Mesenchymal stem cell of adipose (primary cell): ENCODE measurements around a stretch of chr3.

DNA sequence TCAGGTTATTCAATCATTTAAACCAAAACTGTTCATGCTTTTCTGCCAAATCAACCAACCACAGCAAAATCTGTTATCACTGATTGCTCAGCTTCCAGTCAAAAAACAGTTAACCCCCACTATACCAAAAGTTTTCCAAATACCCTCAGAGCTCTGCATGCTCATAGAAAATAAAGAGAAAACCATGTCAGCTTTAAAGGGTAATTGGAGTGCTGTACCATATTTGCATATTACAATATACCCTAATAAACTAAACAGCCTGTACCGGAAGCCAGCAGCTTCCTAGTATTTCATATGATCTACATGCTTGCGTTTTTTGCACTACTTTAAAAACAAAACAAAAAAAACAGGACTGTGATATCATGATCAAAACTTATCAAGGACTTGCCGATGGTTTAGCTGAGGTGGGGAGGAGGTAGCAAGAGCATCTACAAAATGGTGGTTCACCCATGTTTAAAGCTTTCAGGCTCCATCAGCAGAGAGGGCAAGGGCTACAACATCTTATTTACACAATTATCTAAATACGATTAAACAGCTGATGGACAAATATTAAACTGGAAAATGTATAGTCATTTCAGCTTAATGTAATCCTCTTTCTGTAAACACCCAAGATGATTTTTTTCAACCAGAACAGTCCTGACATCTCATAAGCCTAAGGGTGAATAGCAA is 22.6 kb downstream of the SATB1 start:
- CAGE, long polyA plus RNA, result no peak

GRCh38 chr3:18693559-18694074 is 268.5 kb upstream of the SATB1 start:
- CAGE, long polyA plus RNA, result no peak

GRCh38 chr3:19342453-19342867 is 194.2 kb downstream of the KCNH8 start:
- CAGE, long polyA plus RNA, result no peak

- CAGE, long polyA plus RNA, result no peak
Observed at GRCh38 chr3:19432624-19433107, 284.4 kb downstream of the KCNH8 start.

GRCh38 chr3:20182216-20182548 is 3.8 kb downstream of the SGO1 start:
- CAGE, long polyA plus RNA, result no peak

DNA sequence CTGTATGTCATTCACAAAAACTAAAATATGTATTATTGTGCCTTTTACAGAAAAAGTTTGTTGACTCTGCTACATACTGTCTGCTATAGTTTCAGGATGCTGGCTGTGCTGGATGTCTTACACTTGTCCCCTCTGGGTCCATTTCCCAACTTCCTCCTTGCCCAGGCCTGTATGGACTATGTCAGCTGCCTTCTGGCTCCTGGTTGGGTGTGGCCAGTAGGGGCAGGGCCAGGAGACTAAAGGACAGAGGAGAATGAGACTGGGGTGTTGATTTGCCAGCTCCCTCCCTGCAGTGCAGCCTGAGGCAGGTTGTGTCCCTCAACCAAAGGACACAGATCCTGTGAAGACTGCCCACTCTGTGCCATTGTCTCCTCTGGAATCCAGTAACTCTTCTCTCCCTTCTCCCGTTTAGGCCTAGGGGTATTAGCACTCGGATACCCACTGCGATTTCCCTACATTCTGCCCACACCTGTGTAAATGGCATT is 90.6 kb upstream of the UBE2E2 start:
- CAGE, long polyA plus RNA, result no peak

- CAGE, long polyA plus RNA, result no peak
Observed at GRCh38 chr3:23392594-23393741, 189.8 kb downstream of the UBE2E2 start.

DNA sequence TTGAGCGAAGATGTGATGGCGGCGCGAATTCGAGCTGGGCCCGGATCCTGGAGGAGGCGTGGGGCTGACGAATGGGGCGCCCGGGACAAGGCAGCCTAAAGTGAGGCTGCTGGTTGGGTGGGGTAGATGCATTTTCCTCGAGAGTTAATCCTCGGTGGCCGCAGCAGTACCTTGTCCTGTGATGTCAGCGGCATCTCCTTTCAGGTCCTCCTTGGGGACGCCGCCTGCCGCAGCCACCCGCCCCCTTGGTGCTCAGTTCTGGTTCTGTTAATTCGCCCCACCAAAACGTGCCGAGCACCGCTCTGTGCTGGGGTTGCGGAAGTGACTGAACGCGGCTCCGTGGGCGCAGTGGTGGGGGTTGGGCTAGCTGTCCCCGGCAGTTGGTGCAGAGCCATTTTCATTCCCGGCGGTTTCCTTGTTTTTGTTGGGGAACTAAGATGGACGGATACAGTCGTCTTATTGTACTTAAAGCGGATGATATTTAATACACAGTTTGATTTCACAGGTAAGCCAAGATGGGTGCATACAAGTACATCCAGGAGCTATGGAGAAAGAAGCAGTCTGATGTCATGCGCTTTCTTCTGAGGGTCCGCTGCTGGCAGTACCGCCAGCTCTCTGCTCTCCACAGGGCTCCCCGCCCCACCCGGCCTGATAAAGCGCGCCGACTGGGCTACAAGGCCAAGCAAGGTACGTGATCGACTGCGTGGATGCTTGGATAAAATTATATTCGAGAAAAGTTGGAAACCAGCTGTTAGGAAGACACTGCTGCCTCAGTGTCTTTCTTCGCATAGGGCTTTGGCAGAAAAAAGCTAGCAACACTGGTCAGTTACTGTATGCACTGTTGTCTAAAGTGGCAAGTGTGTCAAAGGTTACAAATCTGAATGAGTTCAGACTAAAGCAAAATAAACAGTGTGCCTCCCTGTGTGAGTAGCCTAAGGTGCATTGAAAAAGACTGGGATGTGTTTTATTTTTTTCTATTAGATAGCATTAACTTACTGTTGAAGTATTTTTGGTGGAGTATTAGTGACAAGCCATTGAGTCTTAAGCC is 737 bp downstream of the RPL15 start:
- CAGE, long polyA plus RNA, result no peak

- CAGE, long polyA plus RNA, result no peak
Observed at GRCh38 chr3:23918393-23918691, 1.4 kb downstream of the RPL15 start.

- CAGE, long polyA plus RNA, result no peak
Observed at GRCh38 chr3:23927631-23928058, 10.7 kb downstream of the RPL15 start.

GRCh38 chr3:24042187-24043291 is 97.5 kb downstream of the NR1D2 start:
- CAGE, long polyA plus RNA, result no peak

GRCh38 chr3:24260417-24261020 is 234.1 kb downstream of the THRB start:
- CAGE, long polyA plus RNA, result no peak

DNA sequence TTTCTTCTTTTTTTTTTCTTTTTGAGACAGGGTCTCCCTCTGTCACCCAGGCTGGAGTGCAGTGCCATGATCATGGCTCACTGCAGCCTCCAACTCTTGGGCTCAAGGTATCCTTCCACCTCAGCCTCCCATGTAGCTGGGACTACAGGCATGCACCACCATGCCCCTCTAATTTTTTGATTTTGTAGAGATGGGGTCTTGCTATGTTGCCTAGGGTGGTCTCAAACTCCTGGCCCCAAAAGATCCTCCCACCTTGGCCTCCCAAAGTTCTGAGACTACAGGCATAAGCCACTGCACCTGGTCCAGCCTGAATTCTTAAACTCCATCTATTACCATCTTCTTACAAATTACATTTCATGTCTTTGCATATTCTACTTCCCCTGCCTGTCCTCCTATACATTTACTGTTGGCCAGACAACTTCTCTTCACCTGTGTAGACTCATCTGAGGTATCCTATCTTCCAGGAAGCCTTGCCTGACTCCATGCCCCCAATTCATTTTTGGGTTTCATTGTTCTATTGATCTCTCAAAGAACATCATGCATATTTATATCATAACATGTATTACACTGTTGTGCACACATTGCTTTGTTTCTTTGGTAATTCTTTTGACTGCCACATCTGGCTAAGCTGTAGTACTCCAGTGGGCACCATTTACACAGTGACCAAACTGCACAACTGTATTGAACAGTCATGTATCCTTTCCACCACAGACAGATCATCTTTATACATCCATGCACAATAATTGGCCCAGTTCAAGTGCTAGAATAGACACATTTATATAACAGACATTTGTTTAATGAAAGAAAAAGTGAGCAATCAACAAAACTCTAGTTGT is 165.5 kb downstream of the THRB start:
- CAGE, long polyA plus RNA, result no peak

DNA sequence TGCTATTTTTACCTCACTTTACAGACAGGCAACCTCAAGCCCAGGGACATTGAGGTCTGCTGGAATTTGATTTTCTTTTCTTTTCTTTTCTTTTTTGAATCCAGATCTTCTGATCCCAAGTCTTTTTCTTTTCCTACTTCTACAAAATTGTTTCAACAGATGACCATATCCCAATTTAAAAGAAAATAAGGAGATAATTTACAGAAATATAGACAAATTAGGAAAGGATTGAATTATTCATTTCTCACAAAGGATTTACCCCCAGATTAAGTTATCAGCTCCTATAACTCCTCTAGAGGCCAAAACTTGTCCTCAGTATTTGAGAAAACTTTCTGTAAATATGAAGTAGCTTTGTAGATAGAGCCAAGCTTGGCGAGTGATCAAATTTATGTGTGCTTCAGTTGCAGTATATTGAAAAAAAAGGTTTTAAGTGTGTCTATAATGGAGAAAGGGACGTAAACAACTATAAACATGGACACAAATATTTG is 118.9 kb downstream of the THRB start:
- CAGE, long polyA plus RNA, result no peak

DNA sequence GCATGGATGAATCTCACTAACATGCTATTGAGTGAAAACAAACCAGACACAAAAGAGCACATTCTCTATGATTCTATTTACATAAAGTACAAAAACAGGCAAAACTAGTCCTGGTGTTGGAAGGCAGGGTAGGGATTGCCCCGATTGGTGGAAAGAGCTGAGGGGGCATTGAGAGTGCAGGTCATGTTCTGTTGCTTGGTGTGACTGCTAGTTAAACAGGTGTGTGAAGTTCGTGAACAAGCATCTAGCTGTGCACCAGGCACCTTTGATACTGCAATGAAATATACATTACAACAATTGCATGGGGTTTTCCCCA is 26.3 kb upstream of the THRB start:
- CAGE, long polyA plus RNA, result no peak

- CAGE, long polyA plus RNA, result no peak
Observed at GRCh38 chr3:24531014-24531369, 36.3 kb upstream of the THRB start.

- CAGE, long polyA plus RNA, result no peak
Observed at GRCh38 chr3:25474072-25474487, 46.0 kb downstream of the RARB start.

GRCh38 chr3:25743259-25744070 is 39.8 kb downstream of the NGLY1 start:
- CAGE, long polyA plus RNA, result no peak

DNA sequence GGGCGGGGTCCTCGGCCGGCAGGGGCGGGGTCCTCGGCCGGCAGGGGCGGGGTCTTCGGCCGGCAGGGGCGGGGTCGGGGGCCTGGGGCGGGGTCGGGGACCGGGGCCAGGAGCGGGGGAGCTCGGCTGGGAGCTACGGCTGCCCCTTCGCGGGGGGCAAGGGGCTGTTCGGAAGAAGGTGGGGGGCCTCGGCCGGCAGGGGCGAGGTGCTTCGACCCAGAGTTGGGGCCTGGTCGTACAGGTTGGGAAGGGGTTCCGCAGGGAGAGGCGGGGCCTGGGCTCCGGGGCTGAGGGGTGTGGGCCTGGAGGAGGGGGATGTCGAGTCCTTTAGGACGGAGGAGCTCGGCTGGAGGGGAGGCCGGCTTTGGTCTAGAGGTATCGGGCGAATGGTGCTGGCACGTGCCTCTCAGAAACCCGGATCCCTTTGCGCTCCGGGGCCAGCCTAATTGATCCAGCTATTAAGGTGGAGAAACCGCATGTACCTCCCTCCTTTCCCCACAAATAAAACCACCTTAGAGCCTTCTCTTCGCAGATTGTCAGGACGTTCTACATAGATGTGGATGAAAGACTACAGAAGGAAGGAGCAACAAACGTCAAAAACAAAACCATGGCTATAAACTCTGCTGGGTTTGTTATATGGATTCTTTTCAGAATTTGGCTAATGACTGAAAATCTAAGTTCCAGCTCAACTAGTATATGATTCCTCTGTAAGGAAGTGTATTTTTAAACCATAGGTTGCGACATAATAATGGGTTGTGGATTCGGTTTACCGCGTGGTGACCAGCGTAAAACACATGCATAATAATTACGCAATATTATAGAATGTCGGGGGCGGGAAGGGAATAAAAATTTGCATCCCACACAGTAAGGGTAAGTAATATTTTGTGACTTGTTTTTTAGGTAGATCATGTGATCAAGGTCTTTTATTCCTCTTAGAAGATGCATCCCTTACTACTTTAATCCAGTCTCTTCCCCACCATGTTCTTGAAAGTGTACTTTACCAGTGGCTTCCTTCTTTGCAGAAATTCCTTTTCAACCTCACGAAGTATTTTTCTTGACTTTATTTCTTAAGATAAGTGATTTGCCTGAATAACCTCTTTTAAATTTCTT is 644 bp upstream of the NGLY1 start:
- CAGE, long polyA plus RNA, result no peak

DNA sequence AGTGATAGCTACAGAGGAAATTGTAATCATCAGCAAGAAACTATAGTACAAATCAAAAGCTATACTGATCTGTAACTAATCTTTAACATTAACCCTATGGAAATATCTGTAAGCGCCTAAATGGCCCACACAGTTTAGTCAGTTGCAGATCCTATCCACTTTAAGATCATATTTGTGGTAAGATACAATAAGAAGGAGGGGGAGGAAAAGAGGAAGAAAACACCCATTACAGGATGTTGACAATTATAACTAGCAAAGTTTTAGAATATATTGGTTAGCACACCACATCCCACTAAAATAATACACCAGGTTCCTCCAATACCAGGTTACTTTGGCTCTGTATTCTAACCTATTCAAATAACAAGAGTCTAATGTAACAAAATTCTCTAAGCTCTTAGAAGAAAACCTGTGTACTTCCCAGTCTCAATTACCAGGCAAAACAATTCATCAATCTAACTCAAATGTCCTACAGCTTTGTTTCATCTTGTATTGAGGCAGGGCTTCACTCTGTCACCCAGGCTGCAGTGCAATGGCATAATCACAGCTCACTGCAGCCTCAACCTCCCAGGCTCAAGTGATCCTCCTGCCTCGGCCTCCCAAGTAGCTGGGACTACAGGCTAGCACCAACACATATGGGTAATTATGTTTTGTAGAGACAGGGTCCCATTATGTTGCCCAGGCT is 4.3 kb downstream of the SLC4A7 start:
- CAGE, long polyA plus RNA, result no peak